Endothelial cell (in vitro differentiated cells): Measurements from ENCODE around the genes FAR1 and RRAS2.

GRCh38 chr11:12134283-12134499, 23.8 kb downstream of the MICAL2 start:
- PRO-cap, result no peak

DNA sequence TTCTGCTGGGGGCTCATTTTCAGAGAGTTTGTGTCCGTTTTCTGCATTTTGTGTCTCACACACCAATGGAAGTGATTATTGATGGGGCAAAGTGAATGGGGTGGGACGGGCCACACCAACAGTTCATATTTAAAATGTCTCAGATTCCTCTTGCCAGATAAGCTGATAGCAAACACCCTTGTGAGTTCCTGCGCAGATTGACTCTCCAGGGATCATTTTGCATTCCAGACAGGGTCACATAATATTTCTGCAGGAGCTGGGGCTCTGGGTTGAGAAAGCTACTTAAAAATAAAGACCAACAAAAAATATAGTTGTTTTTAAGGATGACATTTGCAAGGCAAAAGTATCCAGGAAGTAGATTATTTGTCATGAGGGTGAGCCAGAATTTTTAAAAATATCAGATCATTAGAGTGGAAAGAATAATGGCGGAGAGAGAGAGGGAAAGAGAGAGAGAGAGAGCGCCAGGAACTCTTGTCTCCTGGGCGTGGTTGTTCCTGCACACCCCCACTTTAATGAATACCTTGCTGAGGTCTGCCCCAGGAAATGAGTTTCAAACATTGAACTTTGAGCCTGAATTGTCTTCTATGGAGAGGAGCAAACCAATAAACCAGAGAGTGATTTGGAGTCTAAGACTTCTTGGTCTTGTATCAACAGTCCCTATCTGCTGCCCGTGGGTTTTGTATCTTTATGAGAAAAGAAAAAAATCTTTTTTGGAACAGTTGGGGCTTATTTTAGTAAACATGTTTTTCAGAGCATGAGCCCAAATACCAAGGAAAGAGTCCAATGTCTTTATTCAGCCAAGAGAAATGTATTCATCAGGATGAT, 33.3 kb downstream of the MICAL2 start:
- PRO-cap, result no peak

DNA sequence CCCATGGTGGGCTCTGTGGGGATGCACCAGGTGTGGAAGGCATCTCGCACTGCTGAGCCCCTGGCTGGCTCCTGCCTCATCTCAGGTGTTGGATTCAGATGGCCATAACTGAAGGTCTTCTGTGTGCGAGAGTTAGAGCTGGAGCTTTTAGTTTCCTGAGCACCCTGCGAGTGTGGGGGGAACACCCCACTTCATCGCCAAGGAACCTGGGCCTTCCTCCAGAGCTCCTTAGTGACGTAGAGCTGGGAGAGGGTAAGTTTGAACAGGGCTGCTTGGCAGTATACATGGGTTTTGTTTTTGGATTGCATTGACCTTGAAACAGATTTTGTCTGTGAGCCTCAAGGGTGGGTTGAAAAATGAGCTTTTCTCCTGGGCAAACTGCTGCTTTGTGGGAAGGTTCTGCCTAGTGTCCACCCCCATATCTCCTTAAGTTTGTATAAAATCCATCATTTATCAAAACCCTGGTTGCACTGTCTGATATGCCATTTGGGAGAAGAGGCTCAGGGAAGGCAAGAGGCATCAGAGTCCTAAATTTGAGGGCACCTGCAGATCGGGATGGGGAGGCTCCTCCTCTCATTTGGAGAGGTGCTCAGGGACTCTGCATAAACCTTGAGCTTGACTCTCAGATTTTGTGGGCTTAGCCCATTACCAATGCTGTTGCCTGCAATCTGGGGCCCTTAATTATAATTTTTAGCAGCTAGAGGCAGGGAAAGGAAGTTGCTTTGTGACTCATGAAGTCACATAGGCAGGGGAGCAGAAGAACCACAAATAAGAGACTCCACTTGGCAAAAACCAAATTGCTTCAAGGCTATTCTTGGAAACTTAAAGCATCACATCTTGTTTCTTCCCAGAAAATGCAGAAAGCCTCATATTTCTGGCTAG, 46.6 kb downstream of the MICAL2 start:
- PRO-cap, result no peak

- PRO-cap, result no peak
Measured at GRCh38 chr11:12226875-12227177, 116.4 kb downstream of the MICAL2 start.

GRCh38 chr11:12242038-12242976, 131.9 kb downstream of the MICAL2 start:
- PRO-cap, result no peak

DNA sequence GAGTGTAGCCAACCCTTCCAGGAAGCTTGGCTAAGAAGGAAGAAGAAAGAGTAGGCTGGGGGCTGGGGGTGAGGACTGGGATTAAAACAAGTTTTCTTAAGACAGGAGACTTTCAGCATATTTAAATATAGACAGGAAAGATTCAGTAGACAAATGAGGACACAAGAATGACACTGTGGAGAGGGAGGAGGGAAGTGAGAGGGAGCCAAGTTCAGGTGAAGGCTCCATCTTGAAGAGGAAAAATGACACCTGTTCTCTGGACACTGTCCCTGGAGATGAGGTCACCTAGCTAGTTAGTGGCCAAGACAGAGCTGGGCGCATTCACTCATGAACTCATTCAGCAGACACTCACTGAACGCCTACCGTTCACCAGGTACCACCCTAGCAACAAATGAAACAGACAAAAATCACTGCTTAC, 103.4 kb upstream of the PARVA start:
- PRO-cap, result no peak

DNA sequence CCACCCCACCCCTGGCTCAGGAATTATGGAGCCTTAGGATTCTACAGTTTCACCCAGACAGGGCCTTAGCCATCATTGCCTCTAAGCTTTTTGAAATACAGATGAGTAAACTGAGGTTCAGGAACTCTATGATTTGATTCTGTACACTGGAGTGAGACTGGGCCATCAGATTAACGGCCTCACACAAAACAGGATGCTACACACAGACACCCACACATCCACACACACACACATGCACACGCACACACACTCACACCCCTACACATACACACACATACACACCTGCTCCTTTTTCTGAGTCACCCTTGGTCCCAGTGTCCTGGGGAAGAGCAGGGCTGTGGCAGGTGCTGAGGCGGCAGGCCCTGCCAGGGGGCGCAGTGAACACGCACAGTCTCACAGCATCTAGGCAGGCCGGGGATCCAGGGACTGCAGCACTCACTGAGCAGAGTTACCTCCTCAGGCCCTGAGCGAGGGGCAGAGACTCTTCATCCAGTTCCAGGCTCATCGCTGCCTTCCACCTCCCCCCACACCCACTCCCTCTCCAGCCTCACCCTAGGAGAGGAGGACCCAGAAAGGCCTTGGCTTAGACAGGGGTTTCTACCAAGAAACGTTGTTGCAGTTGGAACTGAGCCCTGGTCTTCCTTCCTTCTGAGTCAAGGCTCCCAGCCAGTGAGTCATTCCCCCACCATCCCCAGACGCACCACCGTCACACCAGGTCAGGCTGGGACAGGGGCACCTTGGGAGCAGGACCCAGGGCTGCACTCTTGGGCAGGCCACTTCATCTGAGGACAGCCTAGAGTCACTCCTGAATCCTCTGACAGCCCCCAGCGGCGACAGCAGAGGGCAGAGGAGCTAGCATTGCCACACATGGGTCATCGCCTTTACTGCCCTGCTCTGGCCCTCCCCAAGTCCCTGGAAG, 89.7 kb upstream of the PARVA start:
- PRO-cap, result no peak

DNA sequence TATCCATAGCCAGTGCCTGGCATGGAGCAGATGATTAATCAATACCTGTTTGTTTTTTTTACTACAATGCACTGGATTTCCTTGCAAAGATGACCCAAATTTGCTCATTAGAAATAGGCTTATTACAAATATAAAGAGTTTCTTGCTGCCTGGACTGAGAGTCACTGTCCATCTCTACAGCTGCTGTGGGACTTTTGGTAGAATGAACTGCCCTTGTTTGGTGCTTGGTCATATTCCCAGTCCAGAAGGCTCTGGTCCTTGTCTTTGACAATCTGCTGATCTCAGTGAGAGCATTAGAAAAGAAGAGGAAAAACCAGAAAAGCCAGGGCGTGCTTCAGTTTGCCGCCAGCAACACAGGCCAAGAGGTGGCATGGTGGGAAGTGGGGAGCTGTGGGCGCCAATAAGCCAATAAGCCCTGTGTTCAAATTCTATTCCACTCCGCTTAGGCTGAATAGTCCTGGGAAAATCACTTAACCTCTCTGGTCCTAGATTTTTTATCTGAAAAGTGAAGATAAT, 48.2 kb upstream of the PARVA start:
- PRO-cap, result no peak

DNA sequence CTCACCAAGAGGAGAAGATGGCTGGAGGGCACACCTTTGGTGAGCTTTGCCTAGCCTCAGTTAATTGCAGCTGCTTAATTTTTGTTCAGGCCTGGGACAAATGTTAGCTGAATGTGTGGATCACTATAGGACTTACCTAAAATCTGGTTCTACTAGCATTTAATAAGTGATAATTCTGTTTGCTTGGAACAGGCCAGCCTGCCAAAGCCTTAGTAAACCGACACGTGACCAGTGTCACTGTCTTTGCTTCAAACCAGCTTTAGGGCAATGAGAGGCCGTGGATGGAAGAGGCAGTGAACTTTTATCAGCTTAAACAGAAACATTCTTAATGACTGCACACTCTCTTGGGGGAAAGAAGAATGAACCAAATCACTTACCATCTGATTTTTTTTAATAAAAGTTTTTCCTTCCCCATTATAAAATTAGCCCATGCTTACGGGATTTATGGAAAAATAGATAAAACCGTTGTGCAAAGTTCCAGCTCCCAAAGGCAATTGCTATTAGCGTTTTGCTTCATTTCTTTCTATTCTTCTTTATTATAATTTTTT, 10.9 kb downstream of the PARVA start:
- PRO-cap, result no peak

DNA sequence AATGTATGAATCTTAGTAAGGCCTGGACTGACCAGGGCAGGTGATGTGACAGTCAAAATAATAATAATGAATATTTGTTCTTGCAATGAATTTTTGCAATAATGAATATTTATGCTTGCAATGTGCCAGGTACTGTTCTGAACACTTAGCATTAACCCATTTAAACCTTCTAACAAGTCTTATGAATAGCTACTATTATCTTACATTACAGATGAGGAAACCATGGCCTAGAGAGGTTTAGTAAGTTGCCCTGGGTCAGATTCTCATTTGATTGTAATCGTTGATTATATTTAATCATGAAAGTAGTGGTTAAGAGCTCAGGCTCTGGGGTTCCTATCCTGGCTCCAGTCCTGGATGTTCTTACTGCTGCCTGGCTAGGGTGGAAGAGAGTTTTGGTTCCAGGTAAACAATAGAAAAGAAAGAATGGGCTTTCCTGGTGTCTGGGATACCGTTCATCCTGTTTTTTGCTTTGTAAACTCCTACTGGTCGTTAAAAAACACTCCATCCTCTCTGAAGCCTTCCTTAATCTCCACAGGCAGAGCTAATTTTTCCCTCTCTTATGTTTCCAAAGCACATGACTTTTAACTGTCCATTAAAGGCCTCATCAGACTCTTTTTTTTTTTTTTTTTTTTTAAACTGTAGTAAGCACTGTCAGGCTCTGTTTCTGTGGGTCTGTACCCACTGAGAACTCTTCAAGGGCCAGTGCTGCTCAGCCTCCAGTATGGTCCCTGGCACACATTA, 103.9 kb downstream of the TEAD1 start:
- PRO-cap, result bidirectional peak, plus-strand start at position 472 of the sequence, minus-strand start at position 368 of the sequence

DNA sequence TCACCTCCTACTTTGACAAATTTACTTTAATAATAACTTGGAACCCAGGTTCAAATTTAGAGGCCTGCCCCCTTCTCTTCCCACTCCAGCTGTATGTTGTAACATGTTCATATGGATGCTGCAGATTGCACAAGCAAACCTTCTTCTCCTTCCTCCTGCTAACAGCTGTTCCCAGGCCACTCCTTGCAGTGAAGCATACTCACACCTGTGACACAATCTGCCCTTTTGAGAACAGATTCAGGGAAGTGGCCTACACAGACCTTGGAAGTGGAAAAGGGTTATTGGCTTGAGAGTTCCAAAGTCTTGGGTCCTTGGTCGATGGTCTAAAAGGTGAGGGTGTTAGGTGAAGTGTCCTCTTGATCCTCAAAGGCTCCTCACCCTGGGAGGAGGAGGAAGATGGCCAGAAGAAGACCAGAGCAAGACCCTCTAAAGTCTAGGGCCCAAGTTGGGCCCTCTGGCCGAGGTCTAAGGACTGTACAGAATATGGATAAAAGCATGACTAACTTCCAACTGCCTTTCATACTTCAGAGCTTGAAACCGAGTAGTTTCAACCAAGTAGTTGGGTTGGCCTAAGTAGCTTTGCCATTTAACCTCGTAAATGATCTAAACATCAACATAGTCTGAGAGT, 132.0 kb downstream of the TEAD1 start:
- PRO-cap, result no peak

DNA sequence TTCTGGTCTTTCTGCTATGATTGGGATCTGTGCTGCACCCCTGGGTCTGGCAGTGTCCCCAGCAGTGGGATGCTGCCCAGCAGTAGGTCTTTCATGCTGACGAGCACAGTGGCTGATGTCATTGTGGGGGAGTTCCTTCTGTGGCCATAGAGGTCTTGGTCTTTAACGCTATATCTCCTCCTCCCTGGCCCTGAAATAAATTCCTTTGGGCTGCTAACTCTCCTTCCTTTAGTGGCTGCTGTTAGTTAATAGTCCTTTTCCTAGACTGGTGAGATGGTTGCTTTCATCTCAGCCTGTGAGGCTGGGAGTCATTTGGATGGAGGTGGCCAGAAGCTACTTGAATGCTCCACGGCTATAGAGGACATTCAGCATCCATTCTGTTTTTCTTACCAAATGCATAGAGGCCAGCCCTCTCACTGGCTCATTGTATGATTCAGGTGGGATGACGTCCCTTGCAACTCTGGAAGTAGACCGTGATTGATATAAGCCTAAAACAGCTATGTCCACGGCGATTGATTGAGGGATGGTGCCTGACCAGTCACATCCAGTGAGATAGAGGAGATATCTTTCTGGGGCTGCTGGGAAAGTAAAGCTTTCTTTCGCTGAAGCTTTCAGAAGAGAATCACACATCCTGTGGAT, 136.5 kb downstream of the TEAD1 start:
- PRO-cap, result no peak

DNA sequence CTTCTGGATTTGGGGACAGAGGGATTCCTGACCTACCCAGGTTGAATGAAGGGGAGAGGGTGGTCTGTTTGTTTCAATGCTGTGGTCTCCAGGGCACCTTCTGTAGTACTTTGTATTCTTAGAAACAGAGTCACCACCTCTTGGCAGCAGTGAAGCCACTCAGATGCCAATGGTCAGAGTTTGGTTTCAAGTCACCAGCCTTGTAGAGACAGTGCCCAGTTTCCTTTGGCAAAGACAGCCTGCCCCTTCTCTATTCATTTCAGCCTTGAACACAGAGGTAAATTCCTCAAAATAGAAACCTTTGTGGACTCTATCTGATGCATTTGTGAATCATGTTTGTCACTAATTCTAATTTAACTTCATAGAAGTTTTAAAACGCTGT, 111.7 kb upstream of the RASSF10 start:
- PRO-cap, result no peak

- PRO-cap, result no peak
Measured at GRCh38 chr11:13333290-13333977, 55.8 kb downstream of the BMAL1 start.

DNA sequence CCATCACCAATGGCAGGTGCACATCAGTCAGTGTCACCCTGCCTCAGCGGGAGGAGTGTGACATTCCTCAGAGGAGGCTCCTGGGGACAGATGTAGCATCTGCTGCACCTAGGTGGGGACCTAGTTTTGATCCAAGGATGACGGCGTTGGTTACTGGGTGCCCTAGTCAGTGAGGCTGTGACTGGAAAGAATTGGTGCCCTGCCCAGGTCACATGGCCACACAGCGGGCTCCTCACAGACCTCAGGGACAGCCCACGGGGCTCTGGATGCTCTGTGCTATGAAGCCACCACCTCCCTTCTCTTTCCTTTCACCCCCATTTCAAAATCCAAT, 80.2 kb downstream of the BMAL1 start:
- PRO-cap, result no peak

GRCh38 chr11:13668540-13669214, at the start of gene FAR1:
Gene FAR1 (plus strand): TSS chr11:13668668.
- PRO-cap, result bidirectional peak, plus-strand start at chr11:13668689, minus-strand start at chr11:13668310

GRCh38 chr11:14078957-14079541, 116.5 kb downstream of the SPON1 start:
- PRO-cap, result no peak

DNA sequence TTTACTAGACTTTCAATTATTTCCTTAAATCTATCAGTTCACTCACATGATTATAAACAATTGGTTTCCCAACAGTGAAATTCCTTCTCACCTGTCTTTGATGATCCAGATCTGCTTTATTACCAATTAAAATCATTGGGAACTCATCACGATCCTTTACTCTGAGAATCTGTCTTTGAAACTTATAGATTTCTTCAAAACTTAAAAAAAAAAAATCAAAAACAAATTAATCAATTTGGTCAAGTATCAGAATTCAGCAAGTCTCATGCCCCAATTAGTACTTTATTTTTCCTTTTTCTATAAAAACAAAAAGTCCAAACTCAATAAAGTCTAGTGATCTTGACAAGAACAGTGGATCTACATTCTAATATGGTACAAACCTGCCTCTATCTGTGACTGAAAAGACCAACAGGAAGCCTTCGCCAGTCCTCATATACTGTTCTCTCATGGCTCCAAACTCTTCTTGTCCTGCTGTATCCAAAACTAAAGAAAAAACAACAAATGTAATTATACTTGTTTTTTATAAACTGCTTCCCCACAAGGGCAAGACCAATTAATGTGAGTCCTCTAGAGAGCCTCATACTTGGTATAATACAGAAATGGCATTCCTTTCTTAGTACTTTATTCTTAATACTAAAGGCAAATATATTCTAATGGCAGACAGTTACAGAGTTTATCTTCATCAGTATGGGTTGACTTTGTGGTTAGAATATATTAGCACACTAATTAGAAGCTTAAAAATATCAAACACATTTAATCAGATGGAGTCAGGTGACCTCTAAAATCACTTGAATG, 64.4 kb downstream of the RRAS2 start:
- PRO-cap, result no peak

DNA sequence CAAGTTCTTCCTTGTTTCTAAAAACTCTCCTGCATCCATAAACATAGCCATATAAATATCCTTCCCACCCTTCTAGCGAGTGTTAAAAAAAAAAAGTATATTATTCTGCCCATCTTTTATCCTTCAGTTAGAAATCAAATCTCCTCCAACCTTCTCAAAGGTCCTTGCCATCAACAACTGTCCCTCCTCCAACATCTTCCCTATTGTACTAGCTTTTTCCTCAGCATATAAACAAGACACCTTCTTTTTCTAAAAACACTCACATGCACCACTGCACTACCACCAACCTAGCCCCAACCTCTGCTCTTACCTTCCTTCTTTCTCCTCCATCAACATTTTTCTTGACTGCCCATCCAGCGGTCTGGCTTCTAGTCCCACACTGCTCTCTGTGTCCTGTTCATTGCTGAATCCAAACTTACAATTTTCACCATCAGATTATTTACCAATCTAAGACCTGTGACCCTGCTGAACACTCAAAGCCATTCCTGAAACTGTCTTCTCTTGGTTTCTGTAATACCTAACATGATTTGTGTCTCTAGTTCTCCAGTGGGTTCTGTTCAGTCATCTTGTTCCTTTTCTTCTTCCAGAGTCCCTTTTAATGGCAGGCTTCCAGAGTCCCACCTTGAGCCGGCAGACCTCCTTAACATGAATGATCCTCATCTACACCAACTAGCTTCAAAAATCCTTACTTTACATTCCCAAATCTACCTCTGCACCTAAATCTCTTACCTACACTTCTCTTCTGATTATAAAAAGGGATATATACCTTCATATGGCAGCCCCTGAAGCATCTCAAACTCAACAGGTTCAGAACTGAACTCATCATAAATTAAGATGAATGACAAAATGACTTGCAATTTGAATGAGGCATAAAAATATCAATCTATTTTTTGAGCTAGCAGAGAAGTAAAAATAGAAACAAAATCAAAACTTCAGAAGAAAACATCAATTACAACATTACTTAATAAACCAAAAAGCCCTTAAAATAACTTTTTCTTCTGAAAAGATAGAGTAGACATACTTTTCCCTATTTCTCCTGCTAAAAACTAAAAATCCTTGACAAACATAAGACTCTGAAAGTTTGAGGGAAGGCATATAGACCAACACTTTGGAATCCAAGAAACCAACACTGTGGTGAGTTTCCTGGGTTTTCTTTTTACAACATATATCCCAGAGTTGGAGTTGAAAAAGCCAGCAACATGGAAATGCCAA, 24.0 kb downstream of the RRAS2 start:
- PRO-cap, result no peak

DNA sequence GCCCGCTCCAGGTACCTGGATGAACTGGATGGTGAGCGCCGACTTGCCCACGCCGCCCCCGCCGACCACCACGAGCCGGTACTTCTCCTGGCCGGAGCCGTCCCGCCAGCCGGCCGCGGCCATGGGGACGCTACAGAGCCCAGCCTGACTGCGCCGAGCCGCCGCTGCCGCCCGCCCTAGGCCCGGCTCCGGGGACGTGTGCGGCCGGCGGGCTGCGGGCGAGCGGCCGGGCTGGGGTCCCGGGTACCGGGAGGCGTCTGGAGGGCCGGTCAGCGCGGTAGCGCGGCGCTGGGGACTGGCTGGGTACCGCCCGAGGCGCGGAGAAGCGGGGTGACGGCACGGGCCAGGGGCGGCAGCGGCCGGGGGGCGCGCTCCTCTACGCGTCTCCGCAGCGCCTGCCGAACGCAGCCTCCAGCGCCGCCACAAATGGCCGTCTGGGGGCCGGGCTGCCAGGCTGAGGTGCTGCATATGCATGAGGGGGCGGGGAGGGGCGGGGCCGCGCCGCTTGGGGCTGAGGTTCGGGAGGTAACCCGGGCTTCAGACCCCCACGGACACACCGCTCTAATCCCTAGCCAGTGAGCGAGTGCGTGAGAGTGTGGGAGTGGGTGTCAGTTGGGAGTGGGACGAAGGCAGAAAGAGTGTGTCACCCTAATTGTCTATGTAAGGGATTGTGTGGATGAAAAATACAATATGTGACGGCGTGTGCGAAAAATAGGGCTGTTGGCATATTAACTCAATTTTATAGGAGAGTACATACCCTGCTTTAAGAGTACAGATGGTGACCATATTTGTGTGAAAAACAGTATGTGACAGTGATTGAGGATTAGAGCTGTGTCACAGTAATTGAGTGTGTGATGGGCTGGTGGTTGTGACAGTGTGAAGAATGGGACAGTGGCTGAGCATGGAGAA, at the start of gene RRAS2:
TSS of gene RRAS2 (minus strand) at position 436 of the 909 bp plus-strand sequence.
- PRO-cap, result unidirectional peak, minus-strand start at position 152 of the sequence; unidirectional peak, minus-strand start at position 200 of the sequence; bidirectional peak, plus-strand start at position 537 of the sequence, minus-strand start at position 436 of the sequence